Smooth muscle cell (in vitro differentiated cells): ENCODE data around the genes CPVL and MTURN.

DNA sequence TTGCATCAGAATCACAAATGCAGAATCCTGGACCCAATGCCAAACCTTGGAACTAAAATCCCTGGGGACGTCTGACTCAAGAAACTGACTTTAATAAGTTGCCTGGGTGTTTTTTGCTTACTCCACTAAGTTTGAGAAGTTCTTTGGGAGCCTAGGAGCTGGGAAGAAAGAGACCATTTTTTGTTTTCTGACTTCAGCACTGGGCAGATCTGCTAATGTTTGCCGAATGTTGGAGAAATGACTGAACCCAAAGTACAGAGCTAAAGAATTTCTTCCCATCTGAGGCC, 6.5 kb upstream of the CREB5 start:
- RAMPAGE, long total RNA, result no peak

- RAMPAGE, long total RNA, result no peak
Observed at GRCh38 chr7:28570285-28571039, 158.1 kb downstream of the CREB5 start.

- RAMPAGE, long total RNA, result no peak
Observed at GRCh38 chr7:28674150-28674713, 261.9 kb downstream of the CREB5 start.

DNA sequence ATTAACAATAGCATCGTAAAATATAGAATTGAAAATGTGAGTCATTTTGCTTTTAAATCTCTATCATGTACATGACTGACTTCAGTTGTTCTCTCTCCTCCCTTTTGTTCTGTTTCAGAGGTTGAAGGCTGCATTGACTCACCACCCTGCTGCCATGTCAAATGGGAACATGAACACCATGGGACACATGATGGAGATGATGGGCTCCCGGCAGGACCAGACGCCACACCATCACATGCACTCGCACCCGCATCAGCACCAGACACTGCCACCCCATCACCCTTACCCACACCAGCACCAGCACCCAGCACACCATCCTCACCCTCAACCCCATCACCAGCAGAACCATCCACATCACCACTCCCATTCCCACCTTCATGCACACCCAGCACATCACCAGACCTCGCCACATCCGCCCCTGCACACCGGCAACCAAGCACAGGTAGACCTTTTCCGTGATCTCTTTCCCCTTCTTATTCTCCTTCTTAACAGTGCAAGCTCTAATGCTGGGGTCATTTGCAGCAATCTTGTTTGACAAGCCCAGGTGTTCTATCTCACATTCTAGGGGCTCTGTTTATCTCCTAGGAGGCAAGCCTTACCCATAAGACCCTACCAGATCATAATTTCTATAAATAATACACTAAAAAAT, 153.9 kb downstream of the TRIL start:
- RAMPAGE, long total RNA, result no peak

GRCh38 chr7:28890983-28891902, 66.9 kb downstream of the TRIL start:
- RAMPAGE, long total RNA, result no peak

DNA sequence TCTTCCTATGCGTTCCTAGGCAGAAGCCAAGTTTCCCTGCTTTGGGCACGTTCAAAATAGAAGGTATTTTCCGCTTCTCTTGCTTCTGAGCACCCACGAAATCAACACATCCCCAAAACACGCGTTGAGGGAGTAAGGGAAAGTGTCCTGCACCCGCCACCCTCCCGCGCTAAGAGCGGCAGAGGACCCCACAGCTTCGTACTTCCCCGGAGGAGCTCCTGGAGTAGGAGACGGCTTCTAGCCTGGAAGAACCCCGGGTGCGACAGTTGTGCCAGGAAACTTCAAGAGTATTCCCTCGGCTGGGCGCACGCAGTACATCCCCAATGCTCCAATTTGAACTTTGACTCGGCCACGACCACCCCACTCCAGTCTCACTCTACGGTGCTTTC, 424 bp downstream of the CPVL start:
- RAMPAGE, long total RNA, result no peak

DNA sequence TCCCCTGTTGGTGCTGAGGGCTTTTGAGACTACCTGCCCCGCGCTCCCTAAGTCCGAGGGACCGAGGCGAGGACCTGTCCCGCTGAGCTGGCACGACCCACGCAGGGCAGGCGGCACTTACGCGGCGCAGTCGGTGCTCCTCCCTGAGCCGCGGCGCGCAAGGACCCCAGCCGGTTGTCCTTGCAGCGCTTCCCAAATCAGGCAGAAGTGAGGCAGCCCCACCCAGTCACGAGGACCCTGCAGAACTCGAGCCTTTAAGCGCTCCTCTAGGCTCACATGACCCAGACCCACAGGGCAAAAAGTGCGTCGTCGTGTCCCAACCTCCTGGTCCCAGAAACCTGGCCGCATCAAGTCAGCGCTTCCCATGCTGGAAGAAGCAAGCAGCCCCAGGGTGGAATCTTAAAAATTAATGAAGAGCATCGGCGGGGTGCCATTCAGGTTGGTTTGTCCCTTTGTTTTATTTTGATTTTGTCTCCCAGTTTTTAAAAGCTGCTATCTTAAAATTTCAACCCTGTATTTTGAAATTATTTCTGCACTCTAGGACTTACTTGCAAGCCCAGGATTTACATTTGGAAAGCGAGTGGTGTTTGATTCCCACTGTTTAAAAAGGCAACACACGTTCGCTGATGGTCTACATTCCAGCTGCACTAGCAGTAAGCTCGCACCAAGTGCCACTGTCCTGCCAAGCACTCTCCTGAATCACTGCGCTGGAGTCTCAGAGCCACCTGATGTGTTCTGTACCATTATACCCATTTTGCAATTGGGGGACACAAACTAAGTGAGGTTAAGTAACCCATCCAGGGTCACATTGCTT, at the start of gene CPVL:
CPVL (minus strand) TSS at position 230 of the 814 bp plus-strand sequence.
- RAMPAGE, long total RNA, result start-site peak on the minus strand centred at position 152 of the sequence, 41 bp wide, 30 and 24 reads in 2 replicates

DNA sequence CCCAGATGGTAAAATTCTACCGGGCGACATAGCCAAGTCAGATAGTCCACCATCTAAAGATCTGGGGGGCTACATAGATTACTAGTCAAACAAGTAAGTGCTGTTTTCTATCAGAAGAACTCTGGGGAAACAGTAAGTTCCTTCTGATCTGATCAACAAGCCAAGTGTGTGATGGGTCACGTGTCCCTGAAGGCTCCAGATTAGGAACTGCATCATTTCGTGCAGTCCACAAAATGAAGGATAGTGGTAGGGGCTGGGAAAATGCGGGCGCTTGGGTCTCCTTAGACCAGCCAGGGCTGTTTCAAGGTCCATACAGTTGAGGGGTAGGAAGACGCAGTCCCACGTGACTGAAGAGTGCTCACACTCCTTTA, 1.8 kb upstream of the CHN2 start:
- RAMPAGE, long total RNA, result no peak

DNA sequence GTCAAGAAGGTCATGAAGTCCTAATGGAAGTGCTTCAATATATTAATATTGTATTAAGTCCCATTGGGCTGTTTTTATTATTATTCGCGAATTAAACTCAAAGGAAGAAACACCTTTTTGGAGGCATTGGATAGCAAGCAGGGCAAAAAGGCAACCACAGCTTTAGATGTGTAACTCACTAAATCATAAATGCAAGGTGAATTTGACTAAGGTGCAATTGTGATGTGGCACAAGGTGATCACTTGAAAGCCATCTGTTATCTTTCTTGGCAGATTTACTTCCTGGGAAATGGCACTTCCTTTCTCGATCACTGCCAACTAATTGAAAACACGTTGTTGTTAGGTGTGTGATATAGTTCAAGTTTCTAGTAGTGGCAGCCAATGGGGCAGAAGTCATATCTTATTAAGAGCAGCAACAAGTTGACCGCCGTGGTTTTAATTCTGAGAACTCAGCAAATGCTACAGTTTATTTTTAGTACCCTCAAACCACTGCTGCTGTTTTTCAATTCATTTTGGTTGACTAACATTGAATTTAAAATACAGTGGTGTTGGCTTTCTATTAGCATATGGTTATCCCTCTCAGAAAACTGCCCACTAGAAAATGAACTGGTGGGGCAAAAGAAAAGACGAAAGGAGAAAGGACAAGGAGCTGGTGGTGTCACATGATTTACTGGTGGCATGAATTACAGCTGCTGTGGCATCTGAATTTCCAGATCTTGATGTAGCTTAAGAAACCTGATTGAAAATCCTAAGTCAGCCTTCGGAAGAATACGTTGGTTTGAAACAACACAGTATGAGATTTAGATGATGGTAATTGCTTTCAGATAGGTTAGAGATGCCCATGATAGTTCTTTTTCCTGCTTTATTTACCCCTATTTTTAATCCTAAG, 1.7 kb downstream of the CHN2 start:
- RAMPAGE, long total RNA, result no peak

- RAMPAGE, long total RNA, result no peak
Observed at GRCh38 chr7:29199598-29200401, 5.2 kb downstream of the CHN2 start.

DNA sequence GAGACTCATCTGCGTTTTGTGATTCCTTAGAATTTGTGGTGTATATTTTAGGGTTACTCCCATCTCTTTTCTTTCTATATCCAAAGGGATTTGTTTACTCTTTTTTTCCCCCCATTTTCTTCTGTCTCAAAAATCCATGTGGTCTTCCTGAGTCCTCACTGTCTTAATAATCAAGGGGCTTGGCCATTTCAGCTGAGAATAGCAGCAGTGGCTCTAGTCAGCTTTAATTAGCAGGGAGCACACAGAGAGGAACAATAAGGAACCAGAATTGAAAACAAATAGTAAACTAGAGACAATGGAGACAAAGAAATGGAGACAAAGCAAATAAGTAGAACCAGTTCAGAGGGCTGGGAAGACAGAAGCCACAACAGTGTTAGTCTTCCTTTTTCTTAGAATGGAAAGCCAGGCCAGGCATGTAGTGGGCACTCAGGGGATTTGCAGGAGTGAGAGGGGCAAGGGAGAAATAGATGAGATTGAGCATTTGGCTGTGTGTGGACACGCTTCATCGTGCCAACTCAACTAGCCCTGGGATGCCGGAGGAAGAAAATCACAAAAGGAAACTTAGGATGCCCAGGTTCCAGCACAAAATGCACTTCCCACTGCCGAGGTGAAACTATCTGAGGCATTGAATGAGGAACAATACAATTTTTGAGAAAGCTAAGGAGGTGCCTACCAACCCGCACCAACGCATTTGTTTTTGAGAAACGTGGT, 94.0 kb downstream of the CHN2 start:
- RAMPAGE, long total RNA, result no peak

- RAMPAGE, long total RNA, result no peak
Observed at GRCh38 chr7:29426417-29426982, 137.1 kb upstream of the PRR15 start.

GRCh38 chr7:30046150-30046480, 17.9 kb downstream of the PLEKHA8 start:
- RAMPAGE, long total RNA, result no peak

DNA sequence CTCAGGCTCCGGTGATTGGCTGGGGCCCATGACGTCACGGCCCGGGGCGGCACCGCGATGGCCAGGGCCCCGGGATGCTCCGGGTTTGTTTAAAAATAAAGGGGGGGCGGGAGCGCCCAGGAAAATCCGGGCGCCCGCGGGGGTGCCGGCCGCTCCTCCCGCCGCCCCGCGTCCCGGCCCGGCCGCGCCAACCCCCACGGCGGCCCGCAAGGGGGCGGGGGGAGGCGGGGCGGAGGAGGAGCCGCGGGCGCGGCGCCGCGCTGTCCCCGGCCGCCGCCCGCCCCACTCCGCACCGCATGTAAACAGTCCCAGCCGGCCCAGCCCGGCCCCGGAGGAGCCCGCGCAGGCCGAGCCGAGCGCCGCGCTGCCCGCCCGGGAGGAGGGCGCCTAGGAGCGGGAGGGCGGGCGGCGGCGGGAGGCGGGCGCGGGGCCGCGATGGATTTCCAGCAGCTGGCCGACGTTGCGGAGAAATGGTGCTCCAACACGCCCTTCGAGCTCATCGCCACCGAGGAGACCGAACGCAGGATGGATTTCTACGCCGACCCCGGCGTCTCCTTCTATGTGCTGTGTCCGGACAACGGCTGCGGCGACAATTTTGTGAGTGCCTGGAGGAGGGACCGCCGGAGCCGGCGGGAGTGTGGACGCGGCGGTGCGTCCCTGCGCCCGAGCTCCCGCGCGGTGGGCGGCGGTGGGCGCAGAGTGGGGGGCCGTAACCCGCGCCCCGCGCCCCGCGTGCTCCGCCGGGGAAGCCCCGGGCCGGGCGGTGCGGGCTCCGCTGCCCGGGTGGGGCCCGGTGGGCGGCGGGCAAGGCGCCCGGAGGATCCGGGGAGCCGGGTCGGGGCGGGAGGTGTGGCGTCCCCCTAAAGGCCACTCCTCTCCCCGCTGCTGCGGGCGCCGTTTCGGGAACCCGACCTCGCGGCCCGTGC, at the start of gene MTURN:
MTURN (plus strand) TSS at position 285 of the 926 bp plus-strand sequence.
- RAMPAGE, long total RNA, result no peak

GRCh38 chr7:30140015-30140412, 5.2 kb downstream of the MTURN start:
- RAMPAGE, long total RNA, result no peak

DNA sequence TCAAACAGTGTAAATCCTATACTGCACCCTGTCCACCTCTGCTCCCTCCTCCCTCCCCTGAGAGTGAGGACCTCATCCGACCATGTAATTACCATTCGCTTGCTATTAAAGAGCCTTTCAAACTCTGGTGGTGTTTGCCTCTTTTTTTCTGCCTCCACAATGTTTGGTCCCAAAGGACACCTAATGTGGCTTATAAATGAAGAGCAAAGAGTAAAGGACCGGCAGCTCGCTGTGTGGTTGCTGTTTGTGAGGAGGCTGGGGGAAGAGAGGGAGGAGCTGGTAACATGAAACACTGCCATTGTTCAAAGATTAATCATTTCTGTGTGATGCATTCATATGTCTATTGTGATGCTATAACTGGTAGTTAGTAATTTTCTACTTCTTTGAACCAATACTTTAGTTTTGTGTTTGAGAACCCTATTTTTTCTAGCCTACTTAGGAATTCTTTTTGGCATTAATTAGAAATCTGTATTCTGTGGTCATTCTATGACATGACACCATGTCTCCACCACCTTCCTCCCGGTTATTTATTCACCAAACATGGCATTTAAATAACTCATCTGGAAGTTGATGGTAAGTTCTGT, 27.9 kb downstream of the MTURN start:
- RAMPAGE, long total RNA, result no peak

DNA sequence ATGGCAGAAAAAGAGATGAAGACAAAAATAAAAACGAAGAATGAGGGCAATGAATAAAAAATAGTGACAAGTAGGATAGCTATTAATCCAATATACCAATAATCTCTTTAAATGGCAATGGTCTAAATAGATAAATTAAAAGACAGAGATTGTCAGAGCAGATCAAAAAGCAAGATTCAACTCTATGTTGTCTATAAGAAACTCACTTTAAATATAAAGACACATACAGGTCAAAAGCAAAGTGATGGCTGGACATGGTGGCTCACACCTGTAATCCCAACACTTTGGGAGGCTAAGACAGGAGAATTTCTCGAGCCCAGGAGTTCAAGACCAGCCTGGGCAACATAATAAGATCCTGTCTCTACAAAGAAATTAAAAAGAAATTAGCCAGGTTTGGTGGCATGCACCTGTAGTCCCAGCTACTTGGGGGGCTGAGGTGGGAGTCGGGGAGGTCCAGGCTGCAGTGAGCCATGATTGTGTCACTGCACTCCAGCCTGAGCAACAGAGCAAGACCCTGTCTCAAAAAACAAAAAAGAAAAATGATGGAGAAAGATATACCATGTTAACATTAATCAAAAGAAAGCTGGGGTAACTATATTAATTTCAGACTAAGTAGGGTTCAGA, 67.2 kb upstream of the ZNRF2 start:
- RAMPAGE, long total RNA, result no peak

GRCh38 chr7:30294745-30295014, 10.3 kb downstream of the ZNRF2 start:
- RAMPAGE, long total RNA, result no peak

- RAMPAGE, long total RNA, result no peak
Observed at GRCh38 chr7:30321842-30322928, 37.8 kb downstream of the ZNRF2 start.

DNA sequence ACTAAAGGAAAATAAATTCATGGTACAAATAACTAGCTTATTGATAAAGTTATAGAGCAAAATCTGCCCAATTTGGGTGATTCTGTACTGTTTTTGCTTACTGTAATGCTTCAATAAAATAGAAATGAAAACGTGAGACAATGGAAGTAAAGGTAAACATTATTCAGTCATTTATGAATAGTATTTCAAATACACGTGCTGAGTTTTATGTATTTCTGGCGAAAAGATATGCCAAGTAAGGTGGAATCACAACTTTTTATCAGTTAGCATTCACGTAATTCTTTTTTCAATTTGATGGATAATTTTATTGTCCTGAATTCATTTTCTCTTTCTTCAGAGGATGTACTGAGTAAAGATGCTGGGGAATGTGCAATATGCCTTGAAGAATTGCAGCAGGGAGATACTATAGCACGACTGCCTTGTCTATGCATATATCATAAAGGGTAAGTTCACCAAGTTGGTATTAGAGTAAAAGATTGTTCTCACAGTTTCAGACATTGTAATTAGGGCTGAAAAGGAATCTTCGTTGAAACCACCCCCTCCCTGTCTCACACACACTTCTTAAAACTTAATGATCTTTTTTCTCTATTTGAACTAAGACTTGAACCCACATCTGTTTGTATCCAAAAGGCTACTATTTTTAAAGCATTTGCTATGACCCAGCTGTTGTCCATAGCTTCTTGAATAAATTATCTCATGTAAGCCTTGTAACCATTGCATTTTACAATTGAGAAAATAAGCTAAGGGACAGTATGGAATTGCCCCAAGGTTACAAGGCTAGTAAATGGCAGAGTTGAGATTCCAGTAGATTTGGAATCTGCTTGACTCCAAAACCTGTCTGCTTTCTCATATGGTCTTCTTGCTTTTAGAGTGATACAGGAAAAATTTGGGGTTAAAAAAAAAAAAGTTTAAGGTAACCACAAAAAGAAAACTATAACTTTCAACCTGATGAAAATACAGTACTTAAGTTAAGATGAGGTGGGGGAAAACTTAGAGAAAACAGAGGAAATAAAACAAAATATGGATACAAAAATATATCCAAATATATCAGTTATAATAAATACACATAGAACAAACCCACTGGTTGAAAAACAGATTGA, 71.3 kb downstream of the ZNRF2 start:
- RAMPAGE, long total RNA, result no peak